ENCODE measurements around a stretch of chr1.

DNA sequence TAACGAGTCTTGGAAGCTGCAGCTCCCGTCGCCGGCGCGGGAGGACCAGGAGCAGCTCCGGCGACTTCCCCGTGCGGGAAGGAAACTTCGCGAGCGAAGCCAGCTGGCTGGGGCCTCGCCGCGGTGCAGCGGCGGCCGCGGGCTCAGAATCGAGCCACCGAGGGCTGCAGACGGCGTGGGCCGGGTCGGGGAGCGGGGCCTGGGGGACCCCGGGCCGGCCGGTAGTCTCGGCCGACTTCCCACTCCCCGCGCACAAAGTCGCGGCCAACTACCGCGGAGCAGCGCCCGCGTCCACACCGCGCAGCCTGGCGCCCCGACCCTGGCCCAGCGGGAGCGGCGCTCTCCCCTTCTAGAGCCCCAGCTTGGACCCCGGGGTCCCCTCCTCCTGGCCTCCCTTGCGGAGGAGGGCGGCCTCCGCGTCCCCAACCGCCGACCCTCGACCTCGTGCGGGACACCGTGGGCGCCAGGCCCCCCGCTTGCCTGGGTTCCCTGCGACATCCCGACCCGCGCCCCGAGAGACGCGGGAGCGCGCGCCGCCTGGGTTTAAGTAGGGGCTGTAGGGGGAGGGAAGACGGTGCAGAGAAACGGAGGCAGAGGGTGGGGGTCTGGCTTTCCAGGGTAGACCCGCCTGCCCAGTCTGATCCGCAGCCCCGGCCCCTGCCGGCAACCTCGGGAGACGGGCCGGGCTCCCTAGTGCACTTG is 4.6 kb downstream of the PRDM16 start:
- PRO-cap, 3 experiments = no peak in any of the 3 experiments
- RAMPAGE, long total RNA = no peak
- RRBS, 2 experiments = 15 to 18% methylated on average over 10 to 15 of the region's 81 CpGs

DNA sequence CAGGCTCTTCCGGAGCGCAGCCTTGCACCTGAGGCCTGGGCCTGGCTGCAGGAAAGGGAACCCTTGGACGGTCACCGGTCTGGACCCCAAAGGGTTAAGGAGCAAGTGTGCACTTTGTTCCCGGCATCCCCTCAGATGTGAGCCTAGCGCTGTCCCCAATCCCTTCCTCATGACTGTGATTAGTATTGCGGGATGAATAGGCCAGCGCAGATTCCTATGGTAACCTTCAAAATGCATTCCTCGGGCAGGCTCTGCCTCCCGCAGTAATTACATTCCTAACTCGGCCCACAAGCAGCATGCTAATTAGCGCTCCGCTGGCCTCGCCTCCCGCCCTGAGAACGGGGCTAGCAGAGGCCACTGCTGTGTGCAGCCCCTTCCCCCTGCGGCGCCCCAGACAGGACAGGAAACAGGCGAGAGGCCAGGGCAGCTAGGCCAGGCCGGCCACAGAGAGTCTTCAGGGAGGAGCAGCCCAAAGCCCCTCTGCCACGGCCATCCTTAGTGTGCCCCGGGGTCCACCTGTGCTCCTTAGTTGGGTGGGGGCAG is 36.5 kb downstream of the PRDM16 start:
- PRO-cap, 3 experiments = no peak in any of the 3 experiments
- RAMPAGE, long total RNA = no peak
- RRBS, 2 experiments = 36 to 40% methylated on average over 7 to 8 of the region's 22 CpGs

DNA sequence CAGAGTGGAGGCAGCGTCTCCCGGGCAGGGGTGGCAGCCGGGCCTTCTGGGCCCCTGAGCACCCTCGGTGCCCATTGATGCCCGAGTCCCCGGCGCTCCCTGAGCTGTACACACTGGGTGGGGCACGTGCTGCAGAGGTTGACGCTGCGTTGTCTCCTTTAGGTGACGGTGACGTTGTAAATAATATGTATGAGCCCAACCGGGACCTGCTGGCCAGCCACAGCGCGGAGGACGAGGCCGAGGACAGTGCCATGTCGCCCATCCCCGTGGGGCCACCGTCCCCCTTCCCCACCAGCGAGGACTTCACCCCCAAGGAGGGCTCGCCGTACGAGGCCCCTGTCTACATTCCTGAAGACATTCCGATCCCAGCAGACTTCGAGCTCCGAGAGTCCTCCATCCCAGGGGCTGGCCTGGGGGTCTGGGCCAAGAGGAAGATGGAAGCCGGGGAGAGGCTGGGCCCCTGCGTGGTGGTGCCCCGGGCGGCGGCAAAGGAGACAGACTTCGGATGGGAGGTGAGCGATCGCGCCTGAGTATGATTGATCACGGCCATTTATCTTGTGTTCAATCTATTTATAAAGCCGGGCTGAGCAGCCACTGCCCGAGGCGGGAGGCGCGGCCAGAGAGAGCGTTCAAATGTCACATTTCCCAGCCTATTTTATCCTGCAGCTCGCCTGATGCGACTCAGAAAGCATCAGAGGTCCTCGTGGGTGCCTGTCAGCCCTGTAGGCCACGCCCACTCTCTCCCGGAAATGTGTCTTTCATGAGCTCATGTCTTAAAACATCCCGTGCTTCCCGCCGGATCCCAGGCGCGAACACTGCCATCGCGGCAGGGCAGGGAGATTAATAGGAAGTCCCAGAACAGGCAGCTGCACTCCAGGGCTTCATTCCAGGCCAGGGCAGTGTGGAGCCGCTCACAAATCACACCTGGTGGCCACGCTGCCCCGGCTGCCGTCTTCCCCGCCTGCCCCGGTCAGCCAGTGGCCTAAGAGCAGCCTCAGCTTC is 117.3 kb downstream of the PRDM16 start:
- PRO-cap, 3 experiments = peak in 3 of 3 experiments; most common plus-strand start position 776 of the sequence (in 1); most common minus-strand start position 631 of the sequence (in 1)
- RAMPAGE, long total RNA = no peak
- RRBS, 2 experiments = 58 to 67% methylated on average over 16 of the region's 61 CpGs

DNA sequence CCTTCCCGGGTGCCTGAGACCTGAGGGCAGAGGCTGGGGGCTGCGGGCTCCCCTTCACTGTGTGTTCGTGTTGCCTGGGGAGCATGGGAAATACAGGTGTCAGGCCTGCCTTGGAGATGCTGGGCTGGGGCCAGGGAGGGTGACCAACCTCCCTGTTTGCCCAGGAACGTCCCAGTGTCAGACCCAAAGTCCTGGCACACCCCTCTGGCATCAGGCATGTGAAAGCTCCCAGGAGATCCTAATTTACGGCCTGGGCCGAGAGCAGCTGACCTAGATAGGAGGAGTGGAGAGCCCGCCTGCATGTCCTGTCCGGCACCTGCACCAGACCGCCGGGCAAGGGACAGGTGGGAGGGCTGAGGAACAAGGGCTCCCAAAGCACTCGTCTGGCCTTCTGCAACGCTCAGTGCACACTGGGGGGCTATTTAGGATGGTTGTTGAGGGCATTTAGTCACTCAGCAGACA is 124.8 kb downstream of the PRDM16 start:
- PRO-cap, 3 experiments = no peak in any of the 3 experiments
- RAMPAGE, long total RNA = no peak
- RRBS, 2 experiments = 47 to 79% methylated on average over 1 to 2 of the region's 12 CpGs

DNA sequence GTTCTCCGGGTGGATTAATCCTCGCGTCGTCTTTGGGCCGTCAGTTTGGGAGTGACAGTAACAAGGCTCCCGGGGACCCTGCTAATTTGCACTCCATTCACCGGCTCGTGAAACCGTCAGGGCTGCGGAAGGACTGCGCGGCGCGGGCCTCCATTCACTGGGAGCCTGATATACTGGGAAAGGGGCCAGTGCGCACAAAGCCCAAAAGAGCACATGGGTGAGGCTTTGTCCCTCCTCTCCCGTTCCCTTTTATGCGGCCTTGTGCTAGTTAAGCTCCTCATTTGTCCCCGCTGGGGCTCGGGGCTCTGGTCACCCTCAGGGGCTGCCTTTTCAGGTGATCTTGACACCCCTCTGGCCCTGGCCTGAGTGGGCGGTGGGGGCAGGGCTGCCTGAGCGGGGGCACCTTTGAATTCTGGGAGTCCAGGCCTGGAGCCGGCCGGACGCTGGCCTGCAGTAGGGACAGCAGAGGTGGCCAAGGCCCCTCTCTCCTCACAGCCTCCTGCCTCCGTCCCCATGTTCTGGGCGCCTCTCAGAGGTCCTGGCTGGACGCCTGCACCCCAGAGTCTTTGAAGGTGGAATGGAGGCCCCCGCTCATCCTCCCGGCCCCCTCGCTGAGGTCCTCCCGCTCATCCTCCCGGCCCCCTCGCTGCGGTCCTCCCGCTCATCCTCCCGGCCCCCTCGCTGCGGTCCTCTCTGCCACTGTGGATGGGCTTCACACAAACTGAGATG is 143.2 kb downstream of the PRDM16 start:
- PRO-cap, 3 experiments = no peak in any of the 3 experiments
- RAMPAGE, long total RNA = no peak
- RRBS, 2 experiments = 87 to 88% methylated on average over 6 of the region's 38 CpGs

GRCh38 chr1:3276108-3276451 is 178.4 kb upstream of the ARHGEF16 start:
- PRO-cap, 3 experiments = no peak in any of the 3 experiments
- RAMPAGE, long total RNA = no peak
- RRBS, 2 experiments = 47 to 63% methylated on average over 1 of the region's 11 CpGs

DNA sequence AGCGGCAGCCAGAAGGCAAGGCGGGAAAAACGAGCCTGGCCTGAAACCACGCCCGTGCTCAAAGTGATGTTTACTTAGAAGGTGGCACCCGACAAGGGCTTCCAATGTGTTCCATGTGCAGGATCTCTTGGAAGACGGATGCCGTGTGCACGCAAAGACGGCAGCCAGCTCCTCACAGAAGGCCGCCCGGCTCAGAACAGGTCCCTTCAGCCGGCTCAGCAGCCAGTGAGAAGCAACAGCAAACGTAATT is 94.8 kb upstream of the ARHGEF16 start:
- PRO-cap, 3 experiments = no peak in any of the 3 experiments
- RAMPAGE, long total RNA = no peak
- RRBS, 2 experiments = no CpG with 5 or more reads among the region's 14 CpGs

DNA sequence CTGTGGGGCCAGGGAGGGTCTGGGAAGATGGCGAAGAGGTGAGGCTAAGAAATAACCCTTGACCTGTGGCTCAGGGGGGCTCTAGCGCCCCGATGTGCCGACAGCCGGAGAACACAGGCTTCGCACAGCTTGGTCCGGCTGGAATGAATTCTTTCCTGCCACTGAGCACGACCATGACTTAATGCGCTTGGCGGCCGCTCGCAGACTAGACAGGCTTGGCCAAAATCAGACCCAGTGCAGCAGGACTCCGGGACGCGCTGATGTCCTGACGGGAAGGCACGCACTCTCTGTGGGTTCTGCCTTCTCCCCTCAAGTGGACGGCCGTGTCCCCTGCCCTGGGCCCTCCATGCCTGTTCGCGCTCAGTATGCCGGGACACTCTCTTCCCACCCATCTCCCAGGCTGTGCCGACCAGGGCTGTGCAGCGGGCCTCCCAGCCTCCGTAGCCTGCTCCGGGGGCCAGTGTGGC is 88.4 kb upstream of the ARHGEF16 start:
- PRO-cap, 3 experiments = no peak in any of the 3 experiments
- RAMPAGE, long total RNA = no peak
- RRBS, 2 experiments = 19% methylated on average over 13 of the region's 26 CpGs

GRCh38 chr1:3457216-3458147 is 3.0 kb downstream of the ARHGEF16 start:
- PRO-cap, 3 experiments = no peak in any of the 3 experiments
- RAMPAGE, long total RNA = no peak
- RRBS, 2 experiments = 70 to 76% methylated on average over 6 of the region's 27 CpGs

GRCh38 chr1:3465105-3465897 is 10.8 kb downstream of the ARHGEF16 start:
- PRO-cap, 3 experiments = no peak in any of the 3 experiments
- RAMPAGE, long total RNA = no peak
- RRBS, 2 experiments = 65% methylated on average over 4 of the region's 27 CpGs; no CpG with 5 or more reads in 1 of the 2 experiments

GRCh38 chr1:3466958-3467639 is 12.6 kb downstream of the ARHGEF16 start:
- PRO-cap, 3 experiments = no peak in any of the 3 experiments
- RAMPAGE, long total RNA = no peak
- RRBS, 2 experiments = 77% methylated on average over 4 of the region's 22 CpGs; no CpG with 5 or more reads in 1 of the 2 experiments

DNA sequence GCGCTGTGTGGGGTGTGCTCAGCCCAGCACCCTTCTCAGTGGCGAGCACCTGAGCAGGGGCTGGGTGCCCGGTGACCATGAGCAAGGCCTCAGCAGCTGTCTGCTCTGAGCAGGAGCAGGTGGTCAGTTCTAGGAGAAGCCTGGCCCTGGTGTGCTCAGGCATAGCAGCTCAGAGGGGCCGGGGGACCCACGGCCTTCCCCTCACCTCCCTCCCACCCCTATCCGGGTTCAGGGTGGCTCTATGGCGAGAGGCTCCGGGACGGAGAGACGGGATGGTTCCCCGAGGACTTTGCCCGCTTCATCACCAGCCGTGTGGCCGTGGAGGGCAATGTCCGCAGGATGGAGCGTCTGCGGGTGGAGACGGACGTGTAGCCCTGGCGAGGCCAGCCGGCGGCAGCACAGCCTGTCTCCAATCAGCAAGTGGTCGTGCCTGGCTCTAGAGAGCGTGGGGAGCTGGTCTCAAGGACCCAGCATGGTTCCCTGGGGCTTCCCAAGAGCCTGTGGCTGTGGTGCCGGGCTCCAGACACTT is 25.8 kb downstream of the ARHGEF16 start:
- PRO-cap, 3 experiments = no peak in any of the 3 experiments
- RAMPAGE, long total RNA = no peak
- RRBS, 2 experiments = 50 to 55% methylated on average over 8 to 16 of the region's 25 CpGs

GRCh38 chr1:3773090-3773863 is 728 bp downstream of the SMIM1 start:
- PRO-cap, 3 experiments = no peak in any of the 3 experiments
- RAMPAGE, long total RNA = no peak
- RRBS, 2 experiments = 39 to 45% methylated on average over 9 to 10 of the region's 25 CpGs

- PRO-cap, 3 experiments = no peak in any of the 3 experiments
- RAMPAGE, long total RNA = no peak
- RRBS, 2 experiments = no CpG with 5 or more reads among the region's 6 CpGs
Measured at GRCh38 chr1:3903190-3903595, 3.1 kb upstream of the C1orf174 start.

DNA sequence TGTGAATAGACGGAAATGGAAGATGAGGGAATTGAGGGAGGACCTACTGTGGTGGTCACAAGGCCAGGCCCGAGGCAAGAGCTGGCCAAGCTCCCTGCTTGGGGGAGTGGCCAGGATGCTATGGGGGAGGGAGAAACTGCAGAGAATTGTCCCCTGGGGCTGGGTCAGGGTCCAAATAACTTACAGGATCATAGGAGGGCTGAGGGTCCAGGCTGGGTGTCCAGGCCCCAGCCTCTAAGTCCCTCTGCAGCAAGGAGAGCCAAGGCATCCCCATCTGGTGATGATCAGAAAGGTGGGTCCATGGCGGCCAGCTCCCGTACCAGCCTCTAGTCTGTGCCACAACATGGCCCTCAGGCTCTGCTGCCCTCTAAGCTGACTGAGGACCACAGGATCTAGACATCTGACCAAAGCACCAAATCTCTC is 349.3 kb upstream of the AJAP1 start:
- PRO-cap, 3 experiments = no peak in any of the 3 experiments
- RAMPAGE, long total RNA = no peak
- RRBS, 2 experiments = no CpG with 5 or more reads among the region's 4 CpGs

DNA sequence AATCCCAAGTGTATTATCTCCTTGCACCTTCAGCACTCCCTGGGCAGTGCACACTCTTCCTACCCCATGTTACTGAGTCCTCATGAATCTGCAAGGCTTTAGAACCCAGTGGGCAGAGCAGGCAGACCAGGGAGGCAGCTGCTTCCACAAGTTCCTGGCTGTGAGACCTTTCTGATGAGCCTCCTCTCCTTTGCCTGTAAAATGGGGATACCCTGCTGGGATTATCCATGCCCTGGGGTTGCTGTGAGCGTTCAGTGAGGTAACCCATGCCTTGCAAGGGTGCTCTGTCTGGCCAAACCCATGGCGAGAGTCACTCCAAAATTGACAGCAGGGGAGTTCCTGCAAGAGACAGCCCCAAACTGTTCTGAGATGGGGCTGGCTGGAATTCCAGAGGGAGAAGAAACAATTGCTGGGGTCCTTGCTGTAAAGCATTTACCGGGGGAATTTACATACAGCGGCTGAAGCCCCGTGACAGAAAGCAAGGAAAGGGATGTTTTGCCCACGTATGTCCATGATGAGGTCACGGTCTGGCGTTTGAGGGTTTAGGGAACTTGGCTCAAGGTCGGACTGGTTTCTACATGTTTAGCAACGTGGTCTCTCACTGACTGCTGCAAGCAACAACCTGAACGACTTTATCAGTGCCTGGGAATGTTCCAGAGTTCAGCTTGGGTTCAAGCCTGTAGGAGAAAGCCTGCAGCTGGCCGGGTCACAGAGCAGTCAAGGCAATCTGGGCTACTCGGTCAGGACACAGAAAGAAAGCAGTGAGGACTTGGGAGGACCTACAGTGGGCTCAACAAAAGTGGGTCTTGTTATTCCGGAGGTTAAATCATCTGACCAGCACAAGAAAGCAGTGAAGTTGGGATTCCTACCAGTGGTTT is 323.1 kb downstream of the AJAP1 start:
- PRO-cap, 3 experiments = no peak in any of the 3 experiments
- RAMPAGE, long total RNA = no peak
- RRBS, 2 experiments = 58 to 62% methylated on average over 2 of the region's 14 CpGs

- PRO-cap, 3 experiments = no peak in any of the 3 experiments
- RAMPAGE, long total RNA = no peak
- RRBS, 2 experiments = no CpG with 5 or more reads among the region's 7 CpGs
Measured at GRCh38 chr1:5389188-5389409, 603.1 kb downstream of the NPHP4 start.

GRCh38 chr1:5879702-5880294 is 112.4 kb downstream of the NPHP4 start:
- PRO-cap, 3 experiments = no peak in any of the 3 experiments
- RAMPAGE, long total RNA = no peak
- RRBS, 2 experiments = no CpG with 5 or more reads among the region's 24 CpGs

GRCh38 chr1:5991350-5991569 is 965 bp downstream of the NPHP4 start:
- PRO-cap, 3 experiments = no peak in any of the 3 experiments
- RAMPAGE, long total RNA = no peak
- RRBS, 2 experiments = no CpG with 5 or more reads among the region's 14 CpGs

DNA sequence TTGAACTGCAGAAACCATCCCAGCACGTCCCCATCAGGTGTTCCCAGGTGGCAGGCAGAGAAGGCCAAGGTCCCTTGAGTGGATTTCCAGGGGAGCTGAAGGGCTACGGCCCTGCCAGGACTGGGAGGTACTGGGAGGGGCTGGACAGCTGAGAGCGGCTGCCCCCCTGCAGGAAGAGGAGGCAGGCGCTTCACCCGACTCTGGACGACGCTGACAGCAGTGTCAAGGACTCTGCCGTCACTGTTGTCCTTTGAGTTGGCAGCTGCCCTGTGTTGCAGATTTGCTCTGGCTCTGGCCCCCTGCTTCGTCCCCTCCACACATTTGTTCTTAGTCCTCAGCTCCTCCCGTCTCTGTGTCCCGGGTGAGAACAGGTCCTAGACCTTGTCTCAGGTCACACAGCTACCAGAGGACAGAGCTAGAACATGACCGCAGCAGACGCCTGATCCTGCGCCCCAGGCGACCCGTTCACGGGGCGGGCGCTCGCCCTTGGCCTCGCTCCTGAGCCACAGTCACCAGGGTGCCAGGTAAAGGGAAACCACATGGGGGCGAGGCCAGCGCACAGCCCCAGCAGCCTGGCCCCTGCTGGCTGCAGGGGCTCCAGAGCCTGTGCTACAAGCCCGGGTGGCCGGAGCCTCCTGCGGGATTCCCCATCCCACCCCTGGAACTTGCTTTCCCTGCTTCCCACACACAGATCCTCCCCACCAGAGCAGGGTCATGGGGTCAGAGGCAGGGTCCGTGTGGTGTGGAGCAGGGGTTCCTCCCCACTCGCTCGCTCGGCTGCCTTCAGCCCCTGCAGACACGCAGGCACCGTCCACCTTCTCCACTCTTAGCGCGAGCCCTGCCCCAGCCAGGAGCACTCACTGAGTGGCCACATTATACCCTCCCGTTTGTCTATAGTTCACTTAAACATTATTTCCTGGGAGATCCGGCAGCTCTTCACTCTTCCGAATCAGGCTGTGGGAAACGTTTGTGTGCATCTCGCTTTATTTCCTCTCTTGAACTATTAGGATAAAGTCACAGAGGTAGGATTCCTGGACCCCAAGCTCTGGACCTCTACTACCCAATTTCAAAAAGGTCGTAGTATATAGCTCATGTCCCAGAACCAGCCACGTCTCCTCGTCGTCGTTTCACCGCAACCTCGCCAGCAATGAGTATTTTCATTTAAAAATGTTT is 10.8 kb upstream of the NPHP4 start:
- PRO-cap, 3 experiments = no peak in any of the 3 experiments
- RAMPAGE, long total RNA = no peak
- RRBS, 2 experiments = no CpG with 5 or more reads among the region's 46 CpGs